ENCODE results near the genes IGFBP6, ZNF740 and SP1.

DNA sequence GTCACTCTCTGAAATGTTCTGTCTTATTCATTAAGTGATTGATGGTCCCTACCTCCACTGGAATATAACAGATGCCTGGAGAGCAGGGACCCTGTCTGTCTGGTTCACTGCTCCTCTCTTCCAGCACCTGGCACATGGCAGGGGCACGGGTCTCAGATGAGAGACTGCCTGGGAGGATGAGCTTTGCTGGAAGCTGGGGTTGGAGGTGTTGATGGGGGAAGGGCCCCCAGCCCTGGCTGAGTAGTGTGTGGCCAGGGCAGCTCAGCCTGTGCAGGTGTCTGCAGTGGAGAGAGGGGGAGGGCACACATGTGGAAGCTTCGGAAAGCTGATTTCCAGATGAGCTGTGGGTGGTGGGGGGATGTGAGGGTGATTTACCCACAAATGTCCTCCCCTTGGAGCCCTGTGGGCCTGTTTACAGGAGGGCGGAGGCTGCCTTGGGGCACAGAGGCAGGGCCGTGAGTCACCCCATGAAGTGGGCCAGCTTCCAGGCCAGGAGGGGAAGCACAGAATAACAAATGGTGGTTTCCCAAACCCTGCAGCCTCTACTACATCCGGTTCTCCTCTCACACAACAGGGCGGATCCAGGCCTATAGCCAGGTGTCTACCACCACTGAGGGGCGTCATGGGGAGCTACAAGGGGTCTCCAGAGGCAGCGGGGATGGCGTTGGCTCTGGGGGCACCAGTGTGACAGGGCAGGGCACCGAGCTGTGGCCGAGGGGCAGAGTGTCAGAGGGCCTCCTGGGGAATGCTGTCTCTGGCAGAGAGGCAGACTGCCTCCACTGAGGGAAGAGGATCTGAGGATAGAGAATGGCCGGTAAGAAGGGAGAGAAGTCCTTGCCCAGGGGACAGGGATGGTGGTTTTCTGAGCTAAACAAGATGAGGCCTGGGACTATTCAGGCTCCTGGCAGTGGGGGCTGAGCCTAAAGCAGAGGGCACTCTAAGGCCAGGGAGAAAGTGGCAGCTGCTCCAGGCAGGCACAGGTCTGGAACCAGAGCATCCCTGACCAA, 11.1 kb downstream of the KRT7 start:
- PRO-cap = no peak

GRCh38 chr12:52248378-52249641, 15.8 kb downstream of the KRT7 start:
- PRO-cap = no peak

DNA sequence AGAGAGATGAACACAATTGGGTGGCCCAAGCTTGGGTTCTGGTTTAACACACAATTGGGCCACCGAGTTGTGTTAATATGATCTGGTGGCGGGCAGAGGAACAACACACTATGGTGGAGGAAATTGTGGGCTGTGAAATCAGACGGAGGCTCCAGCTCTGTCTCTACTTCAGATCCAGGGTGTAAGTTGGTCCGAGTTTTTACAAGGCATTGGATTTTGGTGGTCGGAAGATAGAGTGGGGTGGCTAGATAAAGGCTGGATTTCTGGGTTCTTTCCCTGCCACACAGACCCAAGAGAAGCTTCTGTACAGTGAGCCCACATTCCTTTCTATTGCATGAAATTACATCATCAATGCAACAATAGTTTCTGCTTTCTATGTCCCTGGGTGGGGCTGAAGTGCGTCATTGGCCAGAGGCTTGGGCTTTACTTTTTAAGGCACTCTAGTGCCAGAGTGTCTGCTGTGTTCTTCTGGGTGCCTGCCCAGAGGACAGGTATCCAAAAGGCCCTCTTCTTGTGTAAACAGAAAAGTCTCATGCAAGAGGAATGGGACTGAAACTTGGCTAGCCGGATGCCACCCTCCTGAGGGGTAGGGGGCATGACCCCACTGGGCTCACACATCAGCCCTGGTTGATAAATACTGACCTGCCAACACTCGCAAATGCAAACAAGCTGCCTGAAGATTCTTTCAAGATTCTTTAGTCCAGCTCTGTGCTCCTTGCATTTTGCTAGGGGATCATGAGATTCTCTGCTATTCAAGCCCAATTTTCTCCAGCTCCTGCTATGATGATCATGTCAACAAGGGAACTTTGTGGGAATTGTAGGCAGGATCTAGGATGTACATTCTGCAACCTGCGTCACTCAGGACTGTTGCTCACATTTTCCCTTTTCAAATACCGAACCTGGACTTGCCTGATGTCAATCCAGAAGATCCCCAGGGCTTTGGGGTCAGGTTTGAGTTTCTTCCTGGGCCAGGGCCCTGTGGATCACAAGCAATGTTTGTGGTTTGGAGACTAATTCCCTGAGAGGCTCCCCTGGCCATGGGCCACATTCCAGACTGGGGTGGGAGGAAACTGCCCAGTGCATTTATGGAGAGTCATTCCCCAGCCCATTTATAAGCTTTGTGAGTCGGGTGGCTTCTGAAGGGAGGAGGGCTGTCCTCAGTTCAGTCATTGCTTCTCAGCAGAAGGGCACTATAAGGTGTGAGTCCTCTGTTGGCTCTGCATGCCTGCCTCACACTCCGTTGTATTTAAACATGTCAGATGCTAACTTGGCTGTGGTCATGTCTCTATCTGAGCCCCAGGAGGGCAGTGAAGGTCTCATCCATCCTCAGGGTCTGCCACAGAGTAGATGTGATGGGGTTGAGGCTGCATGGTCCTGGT, 6.1 kb downstream of the KRT86 start:
- PRO-cap = no peak

DNA sequence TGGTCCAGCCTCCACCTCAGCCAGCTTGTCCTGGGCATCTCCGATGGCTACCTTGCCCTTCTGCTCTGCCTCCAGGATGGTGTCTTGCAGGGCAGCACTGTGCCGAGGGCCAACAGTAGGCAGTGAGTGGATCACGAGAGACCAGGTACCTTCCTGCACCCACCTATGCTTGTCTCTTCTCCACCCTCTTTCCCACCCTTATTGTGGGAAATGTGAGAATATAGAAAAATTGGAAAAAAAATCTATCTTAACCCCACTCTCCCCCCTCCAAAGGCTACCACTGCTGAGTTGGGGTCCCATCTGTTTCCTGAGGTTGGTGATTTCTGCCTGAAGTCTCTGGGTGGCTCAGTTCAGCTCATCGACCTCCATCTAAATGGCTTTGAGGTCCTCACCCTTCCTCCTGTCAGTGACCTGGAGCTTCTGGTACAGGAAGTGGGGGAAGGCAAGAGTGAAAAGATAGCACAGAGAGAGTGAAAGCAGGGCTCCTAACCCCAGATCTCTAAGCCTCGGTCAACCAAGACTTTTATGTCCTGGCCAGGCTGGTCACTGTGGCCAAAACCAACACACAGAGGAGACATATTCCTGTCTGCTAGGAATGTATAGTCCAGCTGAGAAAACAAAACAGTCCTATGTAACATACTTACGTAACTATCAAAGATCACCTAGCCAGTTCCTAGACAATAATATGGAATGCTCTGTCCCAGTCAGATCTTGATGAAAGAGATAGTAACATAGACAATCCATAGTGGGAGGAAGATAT, 12.2 kb upstream of the KRT73 start:
- PRO-cap = no peak

DNA sequence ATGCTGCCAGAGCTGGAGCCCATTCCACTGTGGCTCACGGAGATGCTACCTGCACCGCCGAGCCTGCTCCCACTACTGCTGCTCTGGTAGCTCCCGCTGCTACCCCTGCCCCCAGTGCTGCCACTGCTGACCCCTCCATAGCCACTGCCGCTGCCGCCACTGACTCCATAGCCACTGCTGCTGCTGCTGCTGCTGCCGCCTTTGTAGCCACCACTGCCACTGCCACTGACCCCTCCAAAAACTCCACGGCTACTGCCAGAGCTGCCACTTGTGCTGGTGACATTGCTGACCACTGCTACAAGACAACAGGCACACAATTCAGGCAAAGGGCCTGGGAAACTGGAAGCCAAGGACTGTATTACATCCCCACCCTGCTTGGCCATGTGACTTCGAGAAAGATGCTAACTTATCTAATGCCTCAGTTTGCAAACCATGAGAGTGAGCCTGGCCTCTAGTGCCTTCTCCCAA, 8.3 kb downstream of the KRT76 start:
- PRO-cap = no peak

- PRO-cap = no peak
Observed at GRCh38 chr12:52789827-52790636, 5.9 kb downstream of the KRT3 start.

DNA sequence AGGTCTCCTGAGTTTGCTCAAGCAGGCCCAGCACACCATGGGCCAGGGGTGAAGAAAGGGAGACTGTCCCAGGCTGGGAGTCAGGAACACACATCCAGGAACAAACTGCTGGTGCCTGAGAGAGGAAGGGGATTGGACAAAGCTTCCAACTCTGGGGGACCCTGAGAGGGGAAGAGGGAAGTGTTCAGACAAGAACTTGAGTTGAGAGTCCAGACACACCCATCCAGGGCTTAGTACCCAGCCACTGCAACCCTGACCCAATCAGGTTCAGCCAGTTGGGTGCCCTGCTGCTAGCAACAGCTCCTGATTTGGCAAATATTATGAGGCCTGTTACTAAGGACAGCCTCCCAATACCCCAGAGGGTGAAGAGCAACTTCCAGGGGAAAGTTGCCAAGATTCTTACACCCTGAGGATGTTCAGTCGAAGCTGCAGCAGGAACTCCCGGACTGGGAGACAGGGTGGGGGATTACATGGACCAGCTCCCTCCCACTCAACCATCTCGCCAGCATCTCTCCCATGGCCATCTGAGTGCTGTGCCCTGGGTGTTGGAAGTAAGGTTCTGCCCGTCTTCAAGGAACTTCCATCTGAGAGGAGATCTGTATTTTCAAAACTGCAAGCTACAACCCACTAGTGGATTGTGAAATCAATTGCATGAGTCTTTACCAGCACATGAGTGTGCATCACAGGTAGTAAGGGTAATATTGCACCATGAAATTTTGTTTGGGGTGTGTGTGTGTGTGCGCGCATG, 11.4 kb upstream of the KRT78 start:
- PRO-cap = no peak

- PRO-cap = unidirectional peak, minus-strand start at chr12:52867729
Observed at GRCh38 chr12:52867593-52868198, 18.9 kb upstream of the KRT78 start.

DNA sequence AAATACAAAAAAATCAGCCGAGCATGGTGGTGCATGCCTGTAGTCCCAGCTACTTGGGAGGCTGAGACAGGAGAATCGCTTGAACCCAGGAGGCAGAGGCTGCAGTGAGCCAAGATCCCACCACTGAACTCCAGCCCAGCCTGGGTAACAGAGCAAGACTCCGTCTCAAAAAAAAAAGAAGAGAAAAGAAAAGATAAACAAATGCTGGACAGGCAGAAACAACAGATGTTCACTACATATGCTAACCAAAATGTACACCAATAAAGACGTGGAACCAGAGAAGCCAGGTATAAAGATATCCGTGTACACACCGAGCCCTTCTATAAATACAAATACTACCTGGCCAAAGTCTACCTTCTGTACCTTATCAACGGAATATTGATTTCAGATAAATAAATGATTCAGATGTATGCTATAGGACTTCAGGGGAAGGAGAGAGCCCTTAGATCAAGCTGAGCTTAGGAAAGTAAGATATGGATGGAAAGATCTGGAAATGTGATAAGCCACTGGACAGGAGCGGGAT, 10.7 kb upstream of the KRT8 start:
- PRO-cap = unidirectional peak, plus-strand start at position 417 of the sequence

- PRO-cap = no peak
Observed at GRCh38 chr12:52941881-52942435, 7.0 kb upstream of the KRT18 start.

- PRO-cap = unidirectional peak, plus-strand start at chr12:52953154; unidirectional peak, plus-strand start at chr12:52953547; unidirectional peak, plus-strand start at chr12:52953669
Observed at GRCh38 chr12:52953026-52953841, 4.3 kb downstream of the KRT18 start.

- PRO-cap = no peak
Observed at GRCh38 chr12:53044726-53044980, 5.2 kb upstream of the TNS2 start.

- PRO-cap = no peak
Observed at GRCh38 chr12:53051472-53052264, 1.8 kb downstream of the TNS2 start.

GRCh38 chr12:53095967-53096897, 1.2 kb upstream of the IGFBP6 start:
- PRO-cap = no peak

GRCh38 chr12:53097168-53097822, at the start of gene IGFBP6:
TSS of gene IGFBP6 (plus strand) at chr12:53097667.
- PRO-cap = bidirectional peak, plus-strand start at chr12:53097667, minus-strand start at chr12:53097345

DNA sequence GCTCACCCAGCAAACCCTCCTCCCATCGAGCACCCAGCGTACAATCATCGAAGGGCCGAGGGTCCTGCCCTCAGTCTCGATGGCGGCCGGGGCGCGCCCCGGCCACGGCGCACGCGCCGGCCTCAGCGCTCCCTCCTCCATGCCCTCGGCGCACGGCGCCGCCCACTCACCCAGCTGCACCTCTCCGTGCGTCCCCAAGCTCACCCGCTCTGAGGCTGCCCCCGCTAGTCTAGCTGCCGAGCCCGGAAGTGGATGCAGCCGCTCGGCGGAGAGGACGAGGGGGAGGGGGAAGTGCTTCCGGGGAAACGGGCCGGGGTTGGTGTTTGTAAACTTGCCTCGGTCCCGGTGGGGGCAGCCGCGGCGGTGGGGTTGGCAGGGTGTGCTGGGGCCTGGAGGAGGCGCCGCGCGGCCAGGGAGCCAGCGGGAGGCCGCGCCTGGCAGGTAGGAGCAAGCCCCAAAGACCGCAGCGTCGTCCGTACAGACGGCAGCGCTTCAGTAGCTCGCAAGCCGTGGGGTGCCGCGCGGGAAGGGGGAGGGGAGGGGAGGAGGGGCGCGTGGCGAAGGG, at the start of gene ZNF740:
Gene ZNF740, plus strand, starts transcription at position 326 of the 565 bp plus-strand sequence.
- PRO-cap = bidirectional peak, plus-strand start at position 375 of the sequence, minus-strand start at position 49 of the sequence

- PRO-cap = no peak
Observed at GRCh38 chr12:53187452-53188020, 6.8 kb upstream of the CSAD start.

GRCh38 chr12:53191505-53192136, 10.9 kb upstream of the CSAD start:
- PRO-cap = no peak

- PRO-cap = bidirectional peak, plus-strand start at chr12:53219950, minus-strand start at chr12:53219711
Observed at GRCh38 chr12:53219280-53220101, 12.4 kb upstream of the ITGB7 start.

GRCh38 chr12:53379800-53380518, at the start of gene SP1:
TSS of gene SP1 (plus strand) at chr12:53380176.
- PRO-cap = unidirectional peak, plus-strand start at chr12:53380176